Airway epithelial cell (primary cell): ENCODE measurements around the gene GGT6.

- RAMPAGE, long total RNA: no peak
Observed at GRCh38 chr17:3962439-3963151, 1.6 kb downstream of the ATP2A3 start.

- RAMPAGE, long total RNA: no peak
Observed at GRCh38 chr17:3966641-3967320, 2.5 kb upstream of the ATP2A3 start.

DNA sequence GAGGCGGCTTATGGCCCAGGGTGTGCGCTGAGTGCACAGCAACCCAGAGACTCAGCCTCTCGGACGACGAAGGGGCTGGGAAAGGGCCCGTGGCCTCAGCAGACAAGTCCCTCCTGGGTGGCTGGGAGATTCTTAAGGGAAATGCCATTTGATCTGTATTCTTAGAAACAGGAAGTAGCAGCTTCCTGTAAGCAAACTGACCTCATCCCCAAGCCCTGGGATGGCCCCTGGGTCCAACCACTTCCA is 19.8 kb upstream of the ATP2A3 start:
- RAMPAGE, long total RNA: no peak

- RAMPAGE, long total RNA: no peak
Observed at GRCh38 chr17:4053876-4054526, 88.8 kb downstream of the ZZEF1 start.

GRCh38 chr17:4059823-4060457 is 82.9 kb downstream of the ZZEF1 start:
- RAMPAGE, long total RNA: no peak

DNA sequence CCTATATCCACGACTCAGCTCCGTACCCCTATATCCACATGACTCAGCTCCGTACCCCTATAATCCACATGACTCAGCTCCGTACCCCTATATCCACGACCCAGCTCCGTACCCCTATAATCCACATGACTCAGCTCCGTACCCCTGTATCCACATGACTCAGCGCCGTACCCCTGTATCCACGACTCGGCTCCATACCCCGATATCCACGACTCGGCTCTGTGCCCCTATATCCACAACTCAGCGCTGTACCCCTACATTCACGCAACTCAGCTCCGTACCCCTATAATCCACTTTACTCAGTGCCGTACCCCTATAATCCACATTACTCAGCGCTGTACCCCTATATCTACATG is 17.1 kb downstream of the CYB5D2 start:
- RAMPAGE, long total RNA: no peak

DNA sequence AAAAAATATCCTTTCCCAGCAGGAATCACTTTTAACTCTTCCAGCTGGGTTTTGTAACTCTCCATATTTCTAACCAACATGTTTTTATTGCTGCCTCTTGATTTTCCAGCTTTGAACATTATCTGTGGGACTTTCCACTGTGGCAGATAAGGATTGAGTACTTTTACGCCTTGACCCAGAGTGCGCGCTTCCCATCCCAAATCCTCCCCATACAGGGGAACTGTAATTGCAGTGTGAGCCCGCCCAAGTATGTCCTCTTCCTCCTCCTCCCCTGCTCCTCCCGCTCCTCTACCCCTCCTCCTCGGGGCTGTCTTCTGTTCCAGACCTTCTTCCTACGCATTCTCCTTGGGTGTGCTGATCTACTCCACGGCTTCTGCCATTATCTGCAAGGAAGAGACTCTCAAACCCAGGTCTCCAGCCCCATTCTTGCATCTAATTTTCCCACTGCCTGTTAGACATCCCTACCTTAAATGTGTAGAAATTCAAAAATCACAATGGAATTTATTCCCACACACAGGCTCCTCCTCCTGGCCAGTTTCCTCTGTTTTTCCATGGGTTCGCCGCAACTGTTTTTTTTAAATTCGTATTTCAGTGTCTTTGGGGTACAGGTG is 43.5 kb downstream of the CYB5D2 start:
- RAMPAGE, long total RNA: no peak

DNA sequence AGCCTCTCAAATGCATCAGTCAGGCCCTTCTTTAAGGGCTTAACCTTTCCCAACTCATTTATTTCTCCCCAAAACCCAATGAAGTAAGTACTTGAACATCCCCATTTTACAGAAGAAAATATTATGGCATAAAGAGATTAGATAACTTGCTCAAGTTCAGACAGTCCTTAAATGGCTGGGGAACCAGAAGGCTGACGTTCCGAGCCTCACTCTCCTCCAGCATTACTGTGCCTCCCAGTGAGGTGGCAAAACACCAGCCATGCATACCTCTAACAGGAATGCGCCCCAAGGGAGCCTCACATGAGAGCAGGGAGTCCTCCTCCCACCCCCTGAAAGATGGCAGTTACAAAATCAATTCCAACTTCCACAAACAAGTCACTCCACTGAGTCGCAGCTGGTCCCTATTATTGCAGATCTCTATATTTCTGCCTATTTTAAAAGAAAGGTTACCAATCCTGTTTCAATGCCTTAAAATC is 55.6 kb downstream of the ANKFY1 start:
- RAMPAGE, long total RNA: no peak

DNA sequence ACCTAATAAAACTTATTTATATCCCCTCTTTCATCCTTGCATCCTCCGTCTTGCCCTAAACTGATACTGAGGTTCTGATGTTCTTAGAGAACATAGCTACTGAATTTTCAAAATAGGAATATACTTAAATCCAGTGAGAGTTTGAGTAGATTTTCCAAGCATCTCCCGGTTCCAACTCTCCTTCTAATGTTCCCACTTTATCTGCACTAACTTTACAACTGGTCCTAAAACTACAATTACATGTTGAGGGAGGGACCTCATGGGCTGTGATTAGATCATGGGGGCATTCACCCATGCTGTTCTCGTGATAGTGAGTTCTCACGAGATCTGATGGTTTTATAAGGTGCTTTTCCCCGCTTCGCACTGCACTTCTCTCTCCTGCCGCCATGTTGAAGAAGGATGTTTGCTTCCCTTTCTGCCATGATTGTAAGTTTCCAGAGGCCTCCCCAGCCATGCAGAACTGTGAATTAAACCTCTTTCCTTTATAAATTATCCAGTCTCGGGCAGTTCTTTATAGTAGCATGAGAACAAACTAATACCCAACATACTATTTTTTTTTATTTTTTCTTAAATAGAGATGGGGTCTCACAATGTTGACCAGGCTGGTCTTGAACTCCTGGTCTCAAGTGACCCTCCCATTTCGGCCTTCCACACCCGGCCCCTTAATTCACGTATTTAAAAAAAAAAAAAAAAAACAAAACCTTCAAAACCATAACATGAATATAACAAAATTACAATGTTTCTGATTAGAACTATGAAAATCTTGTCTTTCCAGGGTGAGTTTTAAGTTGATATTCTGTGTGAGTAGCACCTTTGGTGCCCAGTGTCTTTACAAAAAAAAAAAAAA is 26.0 kb downstream of the UBE2G1 start:
- RAMPAGE, long total RNA: no peak

- RAMPAGE, long total RNA: no peak
Observed at GRCh38 chr17:4500960-4501653, 2.4 kb downstream of the SPNS2 start.

GRCh38 chr17:4512711-4513251 is 14.1 kb downstream of the SPNS2 start:
- RAMPAGE, long total RNA: no peak

- RAMPAGE, long total RNA: no peak
Observed at GRCh38 chr17:4534066-4535094, 20.8 kb downstream of the MYBBP1A start.

DNA sequence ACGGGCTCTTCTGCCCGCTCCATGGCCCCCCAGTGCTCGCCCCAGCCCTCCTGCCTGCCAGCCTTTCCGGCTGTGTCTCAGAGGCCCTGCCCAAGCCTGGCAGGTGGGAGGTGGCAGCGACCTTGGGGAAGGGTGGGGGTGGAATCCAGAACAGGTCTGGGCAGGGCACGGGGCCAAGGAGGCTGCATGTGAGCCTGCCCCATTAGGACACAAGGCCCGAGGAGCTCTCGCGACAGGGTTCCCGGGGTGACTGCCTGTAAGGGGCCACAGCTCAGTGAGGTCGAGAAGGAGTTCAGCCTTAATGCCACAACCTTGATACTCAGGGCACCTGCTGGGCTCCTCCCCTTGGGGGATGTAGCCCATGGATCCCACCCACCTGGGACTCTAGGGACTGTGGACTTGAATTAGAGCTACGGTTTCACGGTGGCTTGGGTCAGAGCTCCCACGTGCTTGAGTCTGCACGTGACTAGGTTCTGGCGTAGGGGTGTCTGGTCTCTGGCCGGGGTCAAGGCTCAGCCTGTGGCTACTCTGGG is at the start of gene GGT6:
TSS of gene GGT6 (minus strand) at position 79 of the 533 bp plus-strand sequence.
- RAMPAGE, long total RNA: no peak

DNA sequence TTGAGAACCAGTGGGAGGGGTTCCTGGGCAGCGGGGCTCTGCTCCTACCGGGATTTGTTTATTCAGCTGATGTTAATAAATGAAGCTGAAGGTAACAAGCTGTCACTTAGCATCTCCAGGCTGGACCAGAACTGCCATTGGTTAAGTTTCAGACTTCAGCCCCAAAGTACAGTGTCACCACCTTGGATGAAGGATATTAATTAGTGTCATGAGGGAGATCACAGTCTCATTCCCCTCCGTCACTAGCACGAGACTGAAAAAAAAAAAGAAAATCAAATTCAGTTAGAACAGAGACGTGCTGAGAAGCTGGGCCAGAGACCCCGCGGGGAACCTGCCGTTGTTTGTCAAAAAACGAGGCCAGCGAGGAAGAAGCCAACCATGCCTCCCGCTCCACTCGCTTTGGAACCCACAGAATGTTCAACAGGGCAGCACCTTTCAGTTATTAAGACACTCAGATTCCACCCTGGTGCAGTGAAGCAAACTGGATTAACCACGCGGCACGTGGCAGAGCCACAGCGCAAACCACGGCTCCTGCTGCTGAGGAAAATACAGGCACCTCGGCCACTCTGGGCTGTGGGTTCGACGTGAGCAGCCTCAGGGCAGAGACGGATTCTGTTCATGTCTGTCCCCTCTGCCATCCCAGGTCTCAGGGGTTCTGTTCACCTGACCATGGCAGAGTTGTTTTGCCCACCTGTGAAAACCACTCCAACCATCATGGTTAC is 24.5 kb downstream of the ALOX15 start:
- RAMPAGE, long total RNA: no peak

DNA sequence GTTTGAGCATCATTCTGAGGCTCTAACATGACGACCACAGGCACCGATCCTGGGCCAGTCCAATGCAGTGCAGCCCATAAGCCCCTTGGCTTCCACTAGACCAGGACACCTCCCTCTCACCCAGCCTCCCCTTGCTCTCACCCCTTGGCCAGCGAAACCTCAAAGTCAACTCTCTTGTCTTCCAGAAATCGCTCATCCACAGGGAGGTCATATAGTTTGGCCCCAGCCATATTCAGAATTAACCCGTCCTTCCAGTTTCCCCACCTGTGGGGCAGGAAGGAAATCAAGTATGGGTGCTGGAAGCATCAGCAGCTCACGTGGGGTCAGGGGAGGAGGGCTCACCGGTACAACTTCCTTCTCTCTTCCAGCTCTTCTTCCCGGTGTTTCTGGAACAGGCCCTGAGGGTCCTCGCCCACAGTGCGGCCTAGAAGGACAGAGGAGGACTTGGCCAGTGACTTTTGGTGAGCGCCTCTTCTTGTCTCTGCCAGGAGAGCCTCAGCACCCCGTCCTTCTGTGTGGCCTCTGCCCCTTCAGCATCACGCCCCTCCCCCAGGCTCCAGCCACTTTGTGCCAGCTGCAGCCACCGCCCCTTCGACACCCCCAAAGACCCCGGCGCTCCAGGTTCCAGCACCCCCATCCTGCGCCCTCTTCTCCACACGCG is 2.6 kb downstream of the ALOX15 start:
- RAMPAGE, long total RNA: no peak

GRCh38 chr17:4708883-4709404 is 1.5 kb upstream of the ARRB2 start:
- RAMPAGE, long total RNA: no peak

DNA sequence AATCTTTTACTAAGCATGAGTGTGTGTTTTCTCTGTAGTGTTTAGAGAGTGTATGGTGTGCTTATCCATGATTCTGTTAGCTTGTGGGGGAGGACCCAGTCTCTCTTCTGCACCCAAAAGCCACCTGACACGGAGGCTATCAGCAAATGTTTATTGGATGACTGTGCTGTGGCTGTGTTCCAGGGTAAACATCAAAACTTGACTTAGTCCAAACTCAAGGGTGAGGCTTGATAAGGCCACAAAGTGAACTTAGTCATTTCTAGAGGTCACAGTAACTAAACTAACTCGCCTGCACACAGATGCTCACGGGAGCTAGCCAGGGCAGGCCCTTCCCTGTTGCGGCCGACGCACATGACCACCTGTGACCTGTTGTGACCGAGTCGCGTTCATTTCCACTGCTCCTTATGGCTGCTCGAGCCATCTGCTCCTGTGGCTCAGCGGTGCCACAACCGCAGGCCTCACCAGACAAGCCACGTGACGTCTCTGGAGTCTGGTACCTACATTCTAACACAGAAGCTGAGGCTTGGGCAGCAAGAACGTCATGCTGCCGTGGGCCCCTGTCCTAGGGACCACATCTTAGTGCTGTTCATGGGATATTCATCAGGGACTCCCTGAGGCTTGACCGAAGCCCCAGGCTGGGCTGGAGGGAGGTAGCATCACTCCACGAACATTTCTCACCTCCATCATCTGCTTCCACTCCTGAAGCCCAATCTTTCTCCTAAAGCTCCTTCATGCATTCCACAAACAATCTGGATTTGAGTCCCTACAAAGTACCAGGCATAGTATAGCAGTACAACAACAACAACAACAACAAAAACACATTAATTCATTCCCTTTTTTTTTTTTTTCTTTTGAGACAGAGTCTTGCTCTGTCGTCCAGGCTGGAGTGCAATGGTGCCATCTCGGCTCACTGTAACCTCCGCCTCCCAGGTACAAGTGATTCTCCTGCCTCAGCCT is 9.5 kb upstream of the MED11 start:
- RAMPAGE, long total RNA: no peak

DNA sequence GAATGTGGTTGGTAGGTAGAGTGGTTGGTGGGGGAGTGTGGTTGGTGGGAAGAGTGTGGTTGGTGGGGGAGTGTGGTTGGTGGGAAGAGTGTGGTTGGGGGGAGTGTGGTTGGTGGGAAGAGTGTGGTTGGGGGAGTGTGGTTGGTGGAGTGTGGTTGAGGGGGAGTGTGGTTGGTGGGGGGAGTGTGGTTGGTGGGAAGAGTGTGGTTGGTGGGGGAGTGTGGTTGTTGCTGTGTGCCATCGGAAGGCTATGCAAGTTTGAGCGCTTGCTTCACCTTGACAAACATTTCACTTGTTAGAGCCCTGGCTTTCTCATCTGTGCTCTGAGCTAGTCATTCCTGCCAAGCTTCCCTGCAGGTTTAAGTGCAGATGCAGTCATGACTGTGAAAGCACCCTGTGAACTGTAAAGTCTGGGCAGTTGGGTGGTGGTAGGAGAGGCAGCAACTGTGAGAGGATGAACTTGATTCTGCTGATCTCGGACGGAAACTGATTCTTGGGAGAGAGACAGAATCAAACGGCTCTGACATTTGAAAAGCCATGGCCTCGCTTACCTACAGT is 20.2 kb downstream of the MINK1 start:
- RAMPAGE, long total RNA: no peak

- RAMPAGE, long total RNA: no peak
Observed at GRCh38 chr17:4881296-4882148, 17.8 kb upstream of the C17orf107 start.

- RAMPAGE, long total RNA: no peak
Observed at GRCh38 chr17:4920312-4920816, 11.7 kb upstream of the GP1BA start.